Neutrophil (primary cell): ENCODE results near the genes AP3D1, PLEKHJ1 and LMNB2.

DNA sequence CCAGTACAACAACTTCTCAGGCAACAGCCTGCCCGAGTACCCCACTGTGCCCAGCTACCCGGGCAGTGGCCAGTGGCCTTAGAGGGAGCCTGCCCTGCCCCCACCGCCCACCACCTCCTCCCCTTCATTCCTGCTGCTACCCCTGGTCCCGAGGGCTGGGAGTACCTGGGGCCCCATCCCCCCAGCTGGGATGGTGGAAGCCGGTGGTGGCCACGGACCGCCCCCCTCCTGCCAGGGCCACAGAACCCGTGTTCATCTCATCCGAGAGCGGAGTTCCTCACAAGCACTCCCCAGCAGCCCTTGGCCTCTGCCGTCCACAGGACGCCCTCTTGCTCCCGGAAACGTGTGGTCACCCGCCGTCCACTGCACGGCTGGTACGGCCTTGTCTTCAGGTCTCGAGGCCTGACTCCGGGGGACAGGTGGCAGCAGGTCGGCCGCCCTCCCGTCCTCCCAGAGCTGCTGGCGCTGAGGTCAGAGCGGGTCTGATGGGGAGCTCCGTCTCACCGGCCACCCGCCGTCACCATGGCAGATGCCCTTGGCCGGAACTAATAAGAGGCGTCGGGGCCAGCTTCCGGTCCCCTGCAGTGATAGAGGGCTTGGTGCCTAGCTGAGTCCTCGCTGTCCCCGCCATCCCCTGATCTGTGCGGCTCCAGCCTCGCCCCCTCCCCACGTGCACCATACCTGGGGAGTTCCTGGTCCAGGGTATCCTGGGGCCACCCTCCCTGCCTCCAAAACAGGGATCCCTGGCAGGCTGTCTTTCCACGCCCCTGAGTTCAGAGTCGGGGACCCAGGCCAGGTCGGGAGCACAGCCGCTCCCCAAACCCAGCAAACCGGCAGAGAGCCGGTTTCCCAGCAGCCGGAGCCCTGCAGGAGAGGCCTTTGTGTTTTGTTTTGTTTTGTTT, 16.5 kb upstream of the CSNK1G2 start:
- PRO-cap = no peak

- PRO-cap = no peak
Observed at GRCh38 chr19:1929371-1930003, 11.5 kb upstream of the CSNK1G2 start.

DNA sequence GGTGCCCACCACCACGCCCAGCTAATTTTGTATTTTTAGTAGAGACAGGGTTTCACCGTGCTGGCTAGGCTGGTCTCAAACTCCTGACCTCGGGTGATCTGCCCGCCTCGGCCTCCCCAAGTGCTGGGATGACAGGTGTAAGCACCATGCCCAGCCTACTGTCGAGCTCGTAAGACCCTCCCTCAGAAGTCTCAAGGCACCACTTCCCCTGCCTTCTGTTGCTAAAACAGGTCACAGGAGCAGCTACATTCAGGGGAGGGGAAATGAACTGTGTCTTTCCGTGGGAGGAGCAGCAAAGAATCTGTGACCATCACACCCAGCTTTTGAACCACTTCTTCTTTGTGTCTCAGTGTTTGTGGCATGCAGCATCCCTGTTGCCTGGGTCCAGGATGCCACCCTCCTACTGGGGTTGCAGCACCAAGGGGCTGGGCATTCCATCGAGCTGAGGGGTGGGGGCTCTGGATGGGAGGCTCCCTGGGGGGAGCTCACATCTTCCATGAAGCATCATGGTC, 7.8 kb upstream of the CSNK1G2 start:
- PRO-cap = no peak

GRCh38 chr19:1958782-1959056, 17.7 kb downstream of the CSNK1G2 start:
- PRO-cap = no peak

GRCh38 chr19:1969172-1970007, 28.4 kb downstream of the CSNK1G2 start:
- PRO-cap = no peak

DNA sequence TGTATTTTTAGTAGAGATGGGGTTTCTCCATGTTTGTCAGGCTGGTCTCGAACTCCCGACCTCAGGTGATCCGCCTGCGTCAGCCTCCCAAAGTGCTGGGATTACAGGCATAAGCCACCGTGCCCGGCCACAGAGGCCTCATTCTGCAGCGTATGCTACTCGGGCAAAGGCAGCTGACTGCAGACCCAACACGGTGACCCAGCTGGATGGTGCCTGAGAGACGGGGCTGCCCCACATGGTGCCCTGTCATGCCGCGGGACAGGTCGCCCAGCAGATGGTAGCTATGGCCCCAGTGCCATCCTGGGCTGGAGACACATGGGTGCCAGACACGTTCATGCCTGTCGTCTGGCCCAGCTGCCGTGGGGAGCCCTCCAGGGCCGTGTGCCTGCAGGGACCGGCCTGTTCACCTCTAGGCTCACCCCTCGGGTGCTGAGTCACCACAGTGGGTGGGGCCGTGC, 36.0 kb downstream of the CSNK1G2 start:
- PRO-cap = no peak

GRCh38 chr19:1980332-1981268, 34.9 kb downstream of the BTBD2 start:
- PRO-cap = no peak

DNA sequence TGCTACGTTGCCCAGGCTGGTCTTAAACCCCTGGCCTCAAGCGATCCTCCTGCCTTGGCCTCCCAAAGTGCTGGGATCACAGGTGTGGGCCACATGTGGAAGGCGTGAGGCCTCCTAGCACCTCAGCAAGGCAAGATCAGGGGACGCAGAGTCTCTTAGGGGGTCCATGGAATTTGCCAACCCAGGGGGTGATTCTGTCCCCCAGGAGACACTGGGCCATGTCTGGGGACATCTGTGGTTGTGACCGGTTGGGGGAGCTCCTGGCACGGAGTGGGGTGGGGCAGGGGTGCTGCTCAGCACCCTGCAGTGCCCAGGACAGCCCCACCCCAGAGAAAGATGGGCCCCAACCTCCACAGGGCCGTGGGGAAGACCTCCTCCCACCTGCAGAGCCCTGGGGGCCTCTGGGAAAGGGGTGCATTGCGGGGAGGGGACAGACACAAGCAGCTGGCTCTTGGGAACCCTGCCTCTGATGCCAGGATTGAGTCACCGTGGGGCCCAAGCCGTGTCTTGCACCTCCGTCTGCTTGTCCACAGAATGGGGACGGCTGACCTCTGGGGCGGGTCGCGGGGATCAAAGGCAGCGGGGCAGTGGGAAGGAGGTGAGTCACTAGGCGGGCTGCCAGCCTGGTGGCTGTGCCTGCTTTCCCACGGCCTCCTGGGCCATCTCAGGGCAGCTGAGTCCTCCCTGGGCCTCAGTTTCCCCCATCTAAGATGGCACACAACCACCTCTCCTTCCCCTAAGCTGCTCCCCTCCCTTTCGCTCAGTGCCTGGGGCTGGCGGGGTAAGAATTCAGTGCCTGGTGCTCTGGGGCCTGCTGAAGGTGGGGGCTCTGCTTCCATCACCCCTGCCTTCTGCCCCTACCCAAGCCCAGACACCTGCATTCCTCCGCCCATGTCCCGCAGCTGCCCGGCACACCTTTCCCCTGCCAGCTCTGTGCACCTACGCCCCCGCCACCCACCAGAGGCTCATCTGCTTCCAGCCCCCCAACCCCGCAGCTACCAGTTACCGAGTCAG, 3.7 kb downstream of the MKNK2 start:
- PRO-cap = no peak

DNA sequence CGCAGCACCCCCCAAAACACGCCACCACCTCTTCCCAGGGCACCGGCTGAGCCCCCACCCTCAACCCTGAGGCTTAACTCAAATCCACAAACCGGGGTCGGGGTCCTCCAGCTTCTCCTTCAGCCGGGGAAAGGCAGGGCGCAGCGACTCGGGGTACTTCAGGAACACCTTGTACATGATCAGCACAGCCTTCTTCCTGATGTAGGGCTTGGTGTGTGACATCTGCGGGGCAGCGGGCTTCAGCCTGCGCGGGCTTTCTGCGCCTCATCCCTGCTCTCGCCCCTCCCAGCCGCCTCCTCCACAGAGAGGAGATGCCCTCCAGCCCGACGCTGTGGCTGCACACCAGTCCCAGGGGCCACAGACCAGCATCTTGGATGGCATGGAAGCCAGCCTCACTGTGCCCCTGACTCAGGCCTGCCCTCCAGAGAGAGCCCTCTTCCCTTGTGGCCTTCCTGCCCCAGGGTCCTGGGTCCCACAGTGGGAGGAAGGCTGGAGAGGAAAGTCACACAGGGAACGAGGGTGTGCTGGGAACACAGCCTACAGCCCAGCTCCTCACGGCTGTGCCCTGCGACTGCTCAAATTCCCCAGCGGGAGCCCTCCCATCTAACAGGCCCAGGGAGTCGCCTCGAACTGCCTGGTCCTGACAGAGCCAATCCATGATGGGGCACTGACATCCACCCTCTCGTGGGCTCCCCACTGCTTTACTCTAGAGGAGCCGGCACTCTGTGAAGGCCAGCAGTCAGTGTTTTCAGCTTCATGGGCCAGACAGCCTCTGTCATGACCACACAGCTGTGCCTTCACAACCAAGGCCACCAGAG, 20.8 kb downstream of the AP3D1 start:
- PRO-cap = no peak

- PRO-cap = no peak
Observed at GRCh38 chr19:2150837-2151784, at the start of gene AP3D1. TSS of gene AP3D1 (minus strand) at chr19:2151566.

DNA sequence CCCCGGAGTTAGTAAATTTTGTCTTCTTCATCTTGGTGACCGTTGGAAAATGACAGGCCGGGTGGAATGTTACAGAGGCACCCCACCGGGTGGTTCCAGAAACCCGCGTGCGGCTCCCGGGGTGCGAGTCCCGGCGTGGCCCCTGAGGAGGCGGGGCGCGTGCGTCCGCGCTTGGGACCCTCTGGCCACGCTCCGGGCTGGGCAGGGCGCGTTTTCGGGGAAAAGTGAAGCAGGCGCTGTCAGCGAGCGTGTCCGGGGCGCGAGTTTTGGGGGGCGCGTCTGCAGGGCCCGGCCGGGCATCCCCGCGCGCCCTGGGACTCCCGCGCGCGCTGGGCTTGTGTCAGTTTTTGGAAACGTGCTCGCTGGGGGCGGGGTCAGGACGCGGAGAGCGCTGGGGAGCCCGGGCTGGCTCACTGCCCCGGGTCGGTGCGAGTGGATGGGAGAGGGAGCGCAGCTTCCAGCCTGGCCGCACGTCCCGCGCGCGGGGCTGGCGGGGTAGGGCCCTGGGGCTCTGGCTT, 1.3 kb downstream of the DOT1L start:
- PRO-cap = unidirectional peak, plus-strand start at position 413 of the sequence

DNA sequence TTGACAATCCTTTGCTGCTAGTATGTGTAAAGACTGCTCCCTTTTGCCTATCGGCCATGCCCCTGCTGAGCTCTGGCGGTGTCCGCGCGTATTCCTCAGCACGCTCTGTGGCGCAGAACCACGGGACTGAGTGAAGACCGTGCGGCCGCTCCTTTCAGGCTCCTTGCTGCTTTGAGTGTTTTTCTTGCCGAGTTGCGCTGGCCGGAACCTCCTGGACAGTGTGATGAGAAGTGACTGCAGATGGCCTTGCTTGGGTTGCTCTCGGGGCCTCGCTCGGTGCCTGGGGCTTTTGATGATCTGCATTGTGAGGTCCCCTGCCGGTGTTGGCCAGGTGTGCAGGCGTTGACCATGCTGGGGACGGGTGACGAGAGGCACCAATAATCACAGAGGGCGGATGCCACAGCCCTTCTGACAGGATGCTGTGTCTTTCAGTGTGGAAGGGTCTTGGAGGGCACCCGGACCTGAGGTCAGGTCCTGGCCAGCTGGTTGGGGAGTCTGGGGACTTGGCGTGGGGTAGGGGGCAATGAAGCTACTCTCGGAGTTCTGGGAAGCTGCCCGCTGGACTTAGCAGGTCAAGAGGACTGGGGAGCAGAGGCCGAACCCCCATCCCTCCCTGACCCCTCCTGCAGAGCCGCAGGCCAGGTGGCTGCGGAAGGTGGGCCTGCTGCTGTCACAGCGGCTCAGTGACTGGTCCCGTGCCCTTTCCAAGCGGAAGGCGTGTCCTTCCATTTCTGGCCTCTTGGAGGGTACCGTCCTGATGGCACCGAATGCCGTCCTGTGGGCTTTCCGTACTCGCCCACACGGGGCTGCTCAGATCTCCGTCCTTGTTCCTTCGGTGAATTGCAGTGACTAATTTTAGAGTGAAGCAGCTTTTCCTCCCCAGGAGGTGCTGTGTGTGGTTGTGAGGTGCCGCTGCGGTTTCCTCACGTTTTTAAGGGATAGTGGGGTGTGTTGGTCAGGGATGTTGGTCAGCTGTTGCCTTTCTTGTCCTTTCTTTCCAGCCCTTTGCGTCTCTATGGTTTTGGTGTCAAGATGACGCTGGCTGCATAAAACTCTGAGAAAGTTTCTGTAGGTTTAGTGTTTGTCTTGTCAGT, 20.6 kb downstream of the DOT1L start:
- PRO-cap = no peak

- PRO-cap = no peak
Observed at GRCh38 chr19:2235082-2236106, 735 bp downstream of the PLEKHJ1 start.

GRCh38 chr19:2236107-2236965, at the start of gene PLEKHJ1:
TSS of gene PLEKHJ1 (minus strand) at chr19:2236329.
- PRO-cap = bidirectional peak, plus-strand start at chr19:2236846, minus-strand start at chr19:2236756

GRCh38 chr19:2245227-2246249, 3.6 kb upstream of the AMH start:
- PRO-cap = no peak

DNA sequence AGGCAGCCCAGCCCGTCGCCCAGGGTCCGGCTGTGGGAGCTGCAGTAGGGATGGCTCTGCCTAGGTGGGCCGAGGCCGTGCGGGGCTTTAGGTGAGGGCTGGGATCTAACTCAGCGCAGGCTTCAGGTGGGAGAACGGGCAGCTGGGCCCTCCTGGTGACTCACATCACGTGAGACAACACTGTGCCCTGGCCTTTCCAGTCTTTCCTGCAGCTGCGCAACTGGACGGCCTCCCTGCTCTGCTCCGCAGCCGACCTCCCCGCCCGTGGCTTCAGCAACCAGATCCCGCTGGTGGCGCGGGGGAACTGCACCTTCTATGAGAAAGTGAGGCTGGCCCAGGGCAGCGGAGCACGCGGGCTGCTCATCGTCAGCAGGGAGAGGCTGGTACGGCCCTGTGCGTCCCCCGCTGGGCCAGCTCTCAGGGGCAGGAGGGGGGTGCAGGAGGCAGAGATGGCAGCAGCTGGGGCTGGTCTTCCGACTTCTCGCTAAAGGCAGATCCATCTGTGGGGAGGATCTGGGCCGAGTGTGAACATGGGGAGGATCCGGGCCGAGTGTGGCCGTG, 8.8 kb downstream of the SPPL2B start:
- PRO-cap = no peak

GRCh38 chr19:2424561-2425045, 2.8 kb downstream of the TIMM13 start:
- PRO-cap = no peak

DNA sequence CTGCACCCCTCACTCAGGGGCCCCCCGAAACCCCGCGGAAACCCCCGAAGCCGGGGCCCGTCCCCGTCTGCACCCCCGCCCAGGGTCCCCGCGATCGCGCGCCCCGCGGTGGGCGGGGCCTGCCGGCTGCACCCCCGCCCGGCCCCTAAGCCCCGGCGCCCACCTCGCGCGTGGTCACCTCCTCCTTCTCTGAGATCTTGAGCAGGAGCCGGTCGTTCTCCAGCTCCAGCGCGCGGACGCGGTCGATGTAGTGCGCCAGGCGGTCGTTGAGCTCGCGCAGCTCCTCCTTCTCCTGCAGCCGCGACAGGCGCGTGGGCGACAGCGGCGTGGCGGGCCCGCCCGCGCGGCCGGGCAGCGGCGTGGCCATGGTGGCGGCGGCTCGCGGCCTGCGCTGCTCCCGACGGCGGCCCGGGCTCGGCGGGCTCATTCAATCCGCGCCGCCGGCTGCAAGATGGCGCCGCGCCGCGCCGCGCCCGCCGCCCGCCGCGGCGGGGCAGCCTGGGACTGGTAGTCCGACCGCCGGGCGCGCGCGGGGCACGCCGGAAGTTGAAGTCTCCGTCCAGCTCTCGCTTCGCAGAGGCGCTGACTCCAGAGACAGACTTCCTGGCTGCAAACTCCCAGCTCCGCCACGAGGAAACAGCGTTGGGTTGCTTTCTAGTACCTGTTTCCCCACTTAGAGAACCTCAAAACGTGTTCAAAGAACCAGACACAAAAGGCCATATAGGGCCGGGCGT, at the start of gene LMNB2:
TSS of gene LMNB2 (minus strand) at position 453 of the 734 bp plus-strand sequence.
- PRO-cap = no peak

GRCh38 chr19:2524763-2525678, 49.1 kb downstream of the GADD45B start:
- PRO-cap = no peak

GRCh38 chr19:2533605-2534011, 57.7 kb downstream of the GADD45B start:
- PRO-cap = no peak